Osteoblast (primary cell): ENCODE measurements around a stretch of chr15.

DNA sequence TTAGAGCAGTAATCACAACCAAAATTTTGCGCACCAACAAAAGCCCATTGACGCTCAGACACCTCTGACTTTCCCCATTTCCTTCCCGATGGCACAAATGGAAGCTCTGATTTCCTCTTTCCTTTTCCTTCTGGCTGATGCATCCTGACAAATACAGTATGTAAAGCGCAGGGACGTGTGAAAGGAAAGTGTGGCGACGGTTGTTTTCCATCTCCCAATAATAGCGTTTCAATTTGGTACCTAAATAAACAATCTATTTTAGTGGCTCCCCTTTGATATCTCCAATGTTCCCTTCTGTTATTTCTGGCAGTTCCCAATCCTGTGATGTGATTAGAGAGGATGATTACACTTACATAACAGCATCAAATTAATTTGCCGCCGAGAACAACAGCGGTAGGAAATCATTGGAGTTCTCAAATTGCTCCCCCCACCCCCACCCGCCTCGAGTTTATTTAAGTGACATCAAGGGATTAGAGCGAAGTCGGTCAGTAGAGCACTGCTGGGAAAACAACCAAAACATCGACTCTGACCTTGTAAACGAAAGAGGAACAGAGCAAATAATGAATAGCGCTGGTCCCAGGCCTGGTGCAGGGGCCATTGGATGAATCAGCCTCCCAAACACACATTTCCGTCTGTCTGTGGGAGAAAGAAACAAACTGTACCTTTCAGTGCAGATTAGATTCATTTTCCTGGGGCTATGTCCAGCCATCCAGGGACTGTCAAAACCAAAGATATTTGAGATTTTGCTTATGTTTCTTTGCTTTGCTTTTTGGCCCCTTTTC, 273.4 kb upstream of the ICE2 start:
- CAGE, long polyA plus RNA, result no peak
- RRBS, result no CpG with 5 or more reads among the region's 19 CpGs

GRCh38 chr15:60795917-60796443, 317.0 kb upstream of the ICE2 start:
- CAGE, long polyA plus RNA, result no peak
- RRBS, result no CpG with 5 or more reads among the region's 4 CpGs

DNA sequence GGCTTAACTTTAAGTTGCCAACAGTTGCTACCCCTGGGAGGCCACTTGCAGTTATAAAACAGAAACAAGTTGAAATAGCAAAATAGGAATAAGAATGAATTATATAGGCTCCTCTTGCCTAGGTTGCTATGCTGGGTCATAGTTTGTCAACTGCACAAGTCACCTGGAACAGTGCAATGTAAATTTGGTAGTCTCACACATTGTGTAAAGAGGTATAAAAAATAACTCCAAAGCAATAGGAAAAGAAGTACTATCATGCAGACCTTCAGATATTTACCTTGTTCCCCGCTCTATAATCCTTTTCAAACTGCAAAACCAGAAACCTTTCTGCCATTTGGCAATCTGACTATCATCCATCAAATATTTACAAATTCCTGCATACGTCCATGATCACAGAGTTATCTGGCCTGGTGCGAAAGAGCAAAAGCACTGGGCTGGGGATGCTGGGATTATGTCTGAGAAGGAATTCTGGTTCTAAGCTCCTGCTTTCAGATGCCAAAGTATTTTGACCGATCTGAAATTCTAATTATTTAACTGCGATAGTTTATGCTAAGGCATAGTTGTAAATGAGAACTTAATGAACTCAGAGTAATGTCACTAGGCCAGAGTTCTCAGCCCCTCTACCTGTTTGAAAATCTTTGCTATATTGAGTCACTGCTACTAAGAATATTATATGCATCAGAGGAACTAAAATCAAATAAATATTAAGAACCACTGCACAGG, 143.1 kb downstream of the RORA start:
- CAGE, long polyA plus RNA, result no peak
- RRBS, result no CpG with 5 or more reads among the region's 5 CpGs

DNA sequence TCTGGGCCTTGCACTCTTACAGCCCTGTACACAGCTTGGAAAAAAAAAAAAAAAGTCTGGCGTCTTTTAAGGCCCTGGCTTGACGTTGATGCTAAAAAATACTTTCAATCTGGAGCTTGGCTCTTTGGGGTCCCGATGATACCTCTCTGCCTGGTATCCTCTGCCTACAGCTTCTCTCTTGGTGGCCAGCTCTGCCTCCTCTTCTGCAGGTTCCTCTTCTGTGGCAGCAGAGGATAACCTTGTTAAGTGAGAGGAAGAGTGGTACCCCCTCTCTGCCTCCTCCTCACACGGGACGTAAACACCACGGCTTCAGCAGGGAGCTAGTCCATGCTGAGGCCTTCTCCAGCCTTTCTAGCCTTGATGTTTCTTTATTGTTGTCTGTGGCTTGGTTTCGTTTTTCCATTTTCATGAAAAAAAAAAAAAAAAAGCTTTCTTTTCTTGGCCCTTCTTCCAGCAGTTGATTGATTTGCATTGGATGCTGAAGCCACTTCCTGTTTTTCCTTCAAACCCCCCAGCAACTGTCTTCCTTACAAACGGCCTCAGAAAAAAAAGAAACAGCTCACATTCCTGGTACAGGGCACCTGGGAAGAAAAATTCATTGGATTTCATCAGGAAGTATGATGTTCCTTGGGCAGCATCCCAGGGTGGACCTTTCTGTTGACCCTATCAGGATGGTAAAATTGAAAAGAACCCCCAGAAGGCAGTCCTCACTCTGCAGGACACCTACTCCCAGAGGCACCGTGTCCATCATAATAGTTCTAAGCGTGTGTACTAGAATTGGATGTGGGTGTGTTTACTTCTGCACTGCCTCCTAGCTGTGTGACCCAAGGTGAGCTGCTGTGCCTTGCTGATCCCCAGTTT, 59.6 kb downstream of the RORA start:
- CAGE, long polyA plus RNA, result no peak
- RRBS, result no CpG with 5 or more reads among the region's 10 CpGs

DNA sequence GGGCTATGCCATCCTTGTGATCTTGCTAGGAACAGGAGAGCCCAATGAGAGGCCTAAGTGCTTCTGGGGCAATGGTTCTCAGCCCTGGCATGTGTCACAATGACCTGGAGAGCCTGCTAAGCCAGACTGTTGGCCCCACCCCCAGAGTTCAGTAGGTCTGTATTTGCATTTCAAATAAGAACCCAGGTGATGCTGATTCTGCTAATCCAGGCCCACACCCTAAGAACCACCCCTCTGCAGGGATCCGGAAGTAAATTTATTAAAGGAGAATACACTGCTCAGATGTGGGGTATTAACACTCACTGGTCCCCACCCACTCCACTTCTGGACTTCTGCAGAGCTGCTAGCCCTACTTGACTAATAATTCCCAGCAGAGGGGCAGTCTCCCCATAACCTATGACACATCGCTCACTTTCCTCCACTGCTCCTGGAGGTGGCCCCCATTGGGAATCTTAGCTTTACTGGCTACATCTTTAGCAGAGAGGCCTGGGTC, 57.8 kb downstream of the RORA start:
- CAGE, long polyA plus RNA, result no peak
- RRBS, result no CpG with 5 or more reads among the region's 2 CpGs

DNA sequence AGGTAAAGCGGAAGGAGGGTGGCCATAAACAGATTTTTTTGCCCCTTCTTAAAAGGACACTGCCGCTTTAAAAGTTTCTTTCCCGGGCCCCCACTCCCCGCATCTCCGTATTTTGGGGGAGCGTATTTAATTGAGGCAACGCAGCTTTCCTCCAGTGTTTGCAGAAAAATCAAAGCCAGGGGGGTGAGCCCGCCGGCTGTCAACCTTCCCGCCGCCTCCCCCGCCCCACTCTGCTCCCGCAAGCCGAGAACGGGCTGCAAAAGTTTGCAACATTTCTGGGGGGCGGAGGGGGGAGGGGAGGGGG, 539 bp downstream of the RORA start:
- CAGE, long polyA plus RNA, result no peak
- RRBS, result 4% methylated on average over 5 of the region's 16 CpGs

GRCh38 chr15:61403792-61405006, 175.1 kb upstream of the RORA start:
- CAGE, long polyA plus RNA, result no peak
- RRBS, result no CpG with 5 or more reads among the region's 13 CpGs

GRCh38 chr15:61559048-61559247, 329.8 kb upstream of the RORA start:
- CAGE, long polyA plus RNA, result no peak

DNA sequence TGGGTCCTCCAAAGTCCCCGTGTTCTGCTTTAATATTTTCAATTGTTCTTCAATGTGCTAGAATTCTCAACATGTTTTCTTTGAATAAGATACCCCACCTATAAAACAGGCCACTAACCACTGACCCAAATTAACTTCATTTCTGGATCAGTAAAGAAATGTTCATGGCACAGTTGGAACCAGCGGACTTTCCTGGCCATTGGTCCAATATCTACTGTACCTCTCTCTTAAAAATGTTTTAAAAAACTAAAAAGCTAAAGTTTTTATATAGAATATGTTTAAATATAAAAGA, 131.2 kb downstream of the VPS13C start:
- CAGE, long polyA plus RNA, result no peak
- RRBS, result no CpG with 5 or more reads among the region's 2 CpGs

GRCh38 chr15:62067101-62067490, 319 bp downstream of the C2CD4A start:
- CAGE, long polyA plus RNA, result no peak
- RRBS, result no CpG with 5 or more reads among the region's 11 CpGs

- CAGE, long polyA plus RNA, result no peak
- RRBS, result no CpG with 5 or more reads among the region's 2 CpGs
These were observed 49.1 kb downstream of the C2CD4B start for GRCh38 chr15:62115919-62116389.

- CAGE, long polyA plus RNA, result no peak
These were observed 14.6 kb downstream of the C2CD4B start for GRCh38 chr15:62150479-62150887.

- CAGE, long polyA plus RNA, result no peak
- RRBS, result no CpG with 5 or more reads among the region's 5 CpGs
These were observed 168.6 kb downstream of the TLN2 start for GRCh38 chr15:62558998-62559330.

- CAGE, long polyA plus RNA, result no peak
- RRBS, result no CpG with 5 or more reads among the region's 12 CpGs
These were observed 234.8 kb downstream of the TLN2 start for GRCh38 chr15:62624825-62625803.

DNA sequence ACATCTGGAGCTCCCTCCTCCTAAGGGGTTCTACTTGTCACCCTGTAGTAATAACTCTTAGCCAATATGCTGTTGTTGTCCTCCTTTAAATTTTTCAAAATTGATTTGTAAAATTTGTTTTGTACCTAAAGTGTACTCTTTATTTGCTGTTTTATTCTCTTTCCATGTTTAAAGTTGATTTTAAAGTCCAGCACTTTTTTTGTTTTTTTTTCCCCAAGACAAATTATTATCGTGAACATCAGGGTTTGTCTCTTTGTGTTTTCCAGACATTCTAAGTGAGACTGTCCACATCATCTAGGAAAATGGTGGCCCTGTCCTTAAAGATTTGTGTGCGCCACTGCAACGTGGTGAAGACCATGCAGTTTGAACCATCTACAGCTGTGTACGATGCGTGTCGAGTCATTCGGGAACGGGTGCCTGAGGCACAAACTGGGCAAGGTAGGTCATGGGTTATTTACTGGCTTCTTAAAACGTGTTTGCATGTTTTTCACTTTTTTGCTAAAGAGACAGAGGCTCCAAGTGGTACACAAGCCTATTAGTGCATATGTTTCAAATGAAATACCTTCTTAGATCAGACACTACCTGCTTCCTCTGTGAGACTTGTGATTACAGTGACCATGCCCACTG, 256.8 kb downstream of the TLN2 start:
- CAGE, long polyA plus RNA, result no peak
- RRBS, result no CpG with 5 or more reads among the region's 9 CpGs

DNA sequence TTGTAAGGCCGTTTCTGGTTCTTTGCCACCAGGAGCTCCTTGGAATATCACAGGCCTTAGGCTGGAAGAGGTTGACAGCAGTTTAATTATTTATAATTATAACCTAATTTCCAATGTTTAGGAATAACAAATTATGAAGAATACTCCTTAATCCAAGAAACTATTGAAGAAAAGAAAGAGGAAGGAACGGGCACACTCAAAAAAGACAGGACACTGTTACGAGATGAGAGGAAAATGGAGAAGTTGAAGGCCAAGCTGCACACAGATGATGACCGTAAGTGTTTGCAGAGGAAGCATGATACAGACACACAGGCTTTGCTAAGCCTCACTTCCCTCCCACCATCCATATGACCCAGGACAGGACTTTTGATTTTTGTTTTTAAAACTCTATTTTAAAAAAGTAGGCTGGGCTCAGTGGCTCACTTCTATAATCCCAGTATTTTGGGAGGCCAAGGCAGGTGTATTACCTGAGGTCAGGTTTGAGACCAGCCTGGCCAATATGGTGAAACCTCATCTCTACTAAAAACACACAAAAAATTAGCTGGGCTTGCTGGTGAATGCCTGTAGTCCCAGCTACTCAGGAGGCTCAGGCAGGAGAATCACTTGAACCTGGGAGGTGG, 262.8 kb downstream of the TLN2 start:
- CAGE, long polyA plus RNA, result no peak
- RRBS, result no CpG with 5 or more reads among the region's 4 CpGs

- CAGE, long polyA plus RNA, result no peak
- RRBS, result no CpG with 5 or more reads among the region's 11 CpGs
These were observed 268.2 kb downstream of the TLN2 start for GRCh38 chr15:62658486-62658938.

GRCh38 chr15:62834737-62835281, 207.7 kb upstream of the TPM1 start:
- CAGE, long polyA plus RNA, result no peak
- RRBS, result no CpG with 5 or more reads among the region's 4 CpGs

- CAGE, long polyA plus RNA, result no peak
- RRBS, result no CpG with 5 or more reads among the region's 9 CpGs
These were observed 107.0 kb upstream of the TPM1 start for GRCh38 chr15:62935475-62936076.

DNA sequence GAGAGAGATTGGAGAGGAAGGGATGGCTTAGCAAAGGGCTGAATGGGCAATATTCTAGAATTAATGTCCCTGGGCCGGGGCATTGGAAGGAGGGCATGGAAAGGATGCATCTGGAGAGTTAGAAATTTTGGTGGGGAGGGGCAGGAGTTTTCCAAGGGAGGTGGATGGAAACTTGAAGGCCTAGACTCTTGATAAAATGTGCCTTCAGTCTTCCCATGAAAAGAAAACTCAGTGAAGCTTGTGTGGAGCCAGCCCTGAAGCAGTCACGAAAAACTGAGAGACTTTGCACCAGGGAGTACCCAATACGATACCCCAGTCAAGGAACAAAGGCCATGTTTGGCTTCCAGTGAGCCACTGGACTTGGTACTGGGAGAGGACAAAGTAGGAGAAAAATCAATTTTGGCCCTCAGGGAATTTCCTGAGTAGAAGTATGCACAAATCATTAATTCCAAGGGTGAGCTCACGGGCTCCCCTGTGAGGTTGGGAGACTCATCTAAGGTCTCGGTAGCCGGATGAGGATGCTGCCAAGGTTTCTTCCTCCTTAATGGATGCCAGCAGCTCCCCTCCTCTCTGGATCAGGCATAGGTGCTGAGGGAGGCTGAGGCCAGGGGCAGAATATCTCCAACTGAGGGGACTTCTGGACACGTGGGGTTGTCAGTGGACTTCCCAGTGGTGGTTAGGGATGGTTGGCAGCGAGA, 31.3 kb upstream of the TPM1 start:
- CAGE, long polyA plus RNA, result no peak
- RRBS, result no CpG with 5 or more reads among the region's 8 CpGs